ENCODE results near the genes CILP2, GMIP, ZNF85, ZNF493 and ZNF492.

GRCh38 chr19:19537623-19538544 is at the start of gene CILP2:
Gene CILP2, plus strand, starts transcription at chr19:19538265.
- PRO-cap = unidirectional peak, plus-strand start at chr19:19538281
- RRBS = 11% methylated on average over 6 of the region's 57 CpGs

DNA sequence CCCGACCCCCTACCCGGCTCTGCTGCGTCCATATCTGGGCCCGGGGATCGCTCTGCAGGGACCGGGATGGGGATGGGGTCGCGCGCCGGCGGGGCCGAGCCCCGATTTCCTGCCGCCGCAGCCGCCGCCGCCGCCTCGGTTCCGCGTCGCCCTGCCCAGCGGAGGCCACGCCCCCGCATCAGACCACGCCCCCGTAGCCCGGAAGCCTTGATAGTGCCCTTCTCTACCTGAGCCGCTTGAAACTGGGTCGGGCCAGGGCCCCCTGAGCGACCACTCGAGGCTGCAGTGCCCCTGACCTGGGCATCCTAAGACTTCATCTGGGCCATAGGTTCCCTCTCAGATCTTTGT is at the start of gene GMIP:
Gene GMIP, minus strand, starts transcription at position 160 of the 348 bp plus-strand sequence.
- PRO-cap = bidirectional peak, plus-strand start at position 239 of the sequence, minus-strand start at position 111 of the sequence
- RRBS = 2% methylated on average over 11 of the region's 33 CpGs

DNA sequence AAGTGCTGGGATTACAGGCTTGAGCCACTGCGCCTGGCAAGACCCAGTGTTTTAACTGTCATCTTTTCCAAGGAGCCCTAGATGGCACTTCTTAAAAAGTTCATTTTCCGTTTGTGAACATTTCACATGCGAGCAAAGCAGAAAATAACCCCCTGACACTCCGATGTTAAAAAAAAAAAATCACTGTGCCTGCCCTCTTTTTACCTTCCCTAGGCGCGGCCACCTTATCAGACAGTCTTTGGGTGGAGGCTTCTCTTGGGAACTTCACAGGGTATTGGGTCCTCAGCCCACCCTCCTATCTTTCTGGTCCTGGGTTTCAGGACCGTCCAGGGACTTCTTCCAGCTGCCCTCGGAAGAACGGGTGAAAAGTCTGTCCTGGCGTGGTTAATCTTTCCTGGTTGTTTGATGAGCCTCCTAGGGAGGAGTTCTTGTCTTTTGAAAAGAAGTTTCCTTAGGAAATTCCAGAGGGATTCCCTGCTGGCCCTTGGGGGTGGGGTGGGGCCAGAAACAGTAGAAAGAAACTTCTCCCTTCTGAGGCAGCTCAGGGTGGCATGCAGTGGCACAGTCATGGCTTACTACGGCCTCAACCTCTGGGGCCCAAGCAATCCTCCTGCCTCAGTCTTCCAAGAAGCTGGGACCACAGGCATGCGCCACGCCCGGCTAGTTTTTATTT is 1.2 kb downstream of the ZNF101 start:
- PRO-cap = no peak
- RRBS = no CpG with 5 or more reads among the region's 14 CpGs

DNA sequence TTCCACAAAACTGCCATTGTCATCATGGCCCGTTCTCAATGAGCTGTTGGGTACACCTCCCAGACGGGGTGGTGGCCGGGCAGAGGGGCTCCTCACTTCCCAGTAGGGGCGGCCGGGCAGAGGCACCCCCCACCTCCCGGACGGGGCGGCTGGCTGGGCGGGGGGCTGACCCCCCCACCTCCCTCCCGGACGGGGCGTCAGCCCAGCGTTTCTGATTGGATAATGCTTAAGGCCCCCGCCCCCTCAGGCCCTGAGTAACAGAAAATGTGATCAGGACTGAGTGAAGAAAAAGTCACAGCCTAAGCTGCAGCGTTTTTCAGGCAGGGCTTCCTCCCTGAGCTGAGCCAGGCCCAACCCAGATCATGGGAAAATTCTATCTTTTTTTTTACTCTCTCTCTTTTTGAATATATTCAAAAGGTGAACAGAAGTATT is 14.5 kb upstream of the ZNF486 start:
- PRO-cap = no peak
- RRBS = no CpG with 5 or more reads among the region's 15 CpGs

DNA sequence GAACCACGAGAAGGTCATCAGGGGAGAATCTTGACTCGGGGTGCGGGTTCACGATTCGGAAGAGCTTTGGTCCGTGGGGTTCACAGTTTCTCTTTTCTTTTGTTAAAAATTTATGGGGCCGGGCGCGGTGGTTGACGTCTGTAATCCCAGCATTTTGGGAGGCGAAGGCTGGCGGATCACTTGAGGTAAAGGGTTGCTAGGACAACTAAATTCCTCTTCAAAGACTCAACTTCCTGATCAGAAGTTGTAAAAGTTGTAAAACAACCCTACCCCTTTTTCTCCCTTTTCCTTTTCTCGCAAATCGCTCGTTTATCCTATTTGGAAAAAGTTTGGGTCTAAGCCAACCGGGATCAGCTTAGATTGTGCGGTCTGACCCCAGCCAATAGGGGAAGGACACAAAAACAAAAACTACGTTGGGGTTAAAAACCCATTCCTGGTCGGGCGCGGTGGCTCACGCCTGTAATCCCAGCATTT is 668 bp downstream of the ZNF486 start:
- PRO-cap = no peak
- RRBS = no CpG with 5 or more reads among the region's 22 CpGs

DNA sequence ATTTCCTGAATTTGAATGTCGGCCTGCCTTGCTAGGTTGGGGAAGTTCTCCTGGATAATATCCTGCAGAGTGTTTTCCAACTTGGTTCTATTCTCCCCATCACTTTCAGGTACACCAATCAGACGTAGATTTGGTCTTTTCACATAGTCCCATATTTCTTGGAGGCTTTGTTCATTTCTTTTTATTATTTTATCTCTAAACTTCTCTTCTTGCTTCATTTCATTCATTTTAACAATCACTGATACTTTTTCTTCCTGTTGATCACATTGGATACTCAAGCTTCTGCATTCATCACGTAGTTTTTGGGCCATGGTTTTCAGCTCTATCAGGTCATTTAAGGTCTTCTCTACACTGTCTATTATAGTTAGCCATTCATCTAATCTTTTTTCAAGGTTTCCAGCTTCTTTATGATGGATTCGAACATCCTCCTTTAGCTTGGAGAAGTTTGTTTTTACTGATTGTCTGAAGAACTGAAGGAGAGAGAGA is 61.0 kb downstream of the ZNF486 start:
- PRO-cap = no peak
- RRBS = no CpG with 5 or more reads among the region's 4 CpGs

DNA sequence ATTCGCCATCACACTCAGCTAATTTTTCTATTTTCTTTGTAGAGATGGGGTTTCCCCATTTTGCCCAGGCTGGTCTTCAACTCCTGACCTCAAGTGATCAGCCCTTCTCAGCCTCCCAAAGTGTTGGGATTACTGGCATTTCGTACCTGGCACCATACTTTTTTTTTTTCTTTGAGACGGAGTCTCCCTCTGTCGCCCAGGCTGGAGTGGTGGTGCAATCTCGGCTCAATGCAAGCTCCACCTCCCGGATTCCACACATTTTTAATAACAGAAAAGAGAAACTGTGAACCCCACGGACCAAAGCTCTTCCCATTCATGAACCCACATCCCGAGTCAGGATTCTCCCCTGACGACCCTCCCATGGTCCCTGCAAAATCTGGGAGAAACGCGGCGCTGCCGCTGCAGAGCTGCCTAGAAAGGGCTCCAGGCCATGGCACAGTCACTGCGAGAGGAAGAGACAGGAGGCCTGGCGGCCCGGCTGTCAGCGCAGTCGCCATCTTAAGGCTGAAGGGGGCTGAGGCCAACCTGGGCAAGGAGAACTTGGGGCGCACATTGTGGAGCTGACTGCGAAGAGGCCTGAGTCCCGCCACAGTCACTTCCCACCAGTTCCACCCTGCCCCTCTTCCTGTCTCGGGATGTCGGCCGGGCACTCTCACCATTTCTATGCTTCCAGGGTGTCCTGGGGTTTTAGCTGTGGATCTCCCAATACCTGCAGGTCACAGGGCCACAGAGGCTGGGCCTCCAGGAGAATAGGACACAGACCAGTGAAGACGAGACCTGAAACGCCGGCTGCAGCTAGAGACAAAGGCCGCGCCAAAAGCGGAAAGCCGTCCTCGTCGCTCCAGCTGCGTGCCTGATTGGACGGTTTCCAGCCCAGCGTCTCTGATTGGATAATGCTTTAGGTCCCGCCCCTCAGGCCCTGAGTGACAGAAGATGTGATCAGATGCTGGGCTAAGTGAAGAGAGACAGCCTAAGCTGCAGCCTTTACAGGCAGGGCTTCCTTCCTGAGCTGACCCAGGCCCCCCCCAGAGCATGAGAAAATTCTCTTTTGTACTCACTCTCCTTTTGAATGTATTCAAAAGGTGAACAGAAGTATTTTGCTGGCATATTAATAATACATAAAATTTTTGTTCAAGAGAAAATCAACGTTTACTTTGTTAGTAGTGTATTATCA is 71.0 kb downstream of the ZNF486 start:
- PRO-cap = unidirectional peak, minus-strand start at position 809 of the sequence
- RRBS = no CpG with 5 or more reads among the region's 38 CpGs

GRCh38 chr19:20357876-20358442 is 190.9 kb downstream of the ZNF486 start:
- PRO-cap = no peak
- RRBS = no CpG with 5 or more reads among the region's 8 CpGs

GRCh38 chr19:20362406-20362993 is 195.5 kb downstream of the ZNF486 start:
- PRO-cap = no peak
- RRBS = 42% methylated on average over 3 of the region's 10 CpGs

GRCh38 chr19:20610927-20612189 is 45.8 kb upstream of the ZNF737 start:
- PRO-cap = no peak
- RRBS = no CpG with 5 or more reads among the region's 19 CpGs

- PRO-cap = no peak
- RRBS = 29% methylated on average over 3 of the region's 39 CpGs
Measured at GRCh38 chr19:20922816-20923926, at the start of gene ZNF85. Gene ZNF85, plus strand, starts transcription at chr19:20923251.

GRCh38 chr19:21263786-21264318 is 65.4 kb downstream of the ZNF708 start:
- PRO-cap = no peak
- RRBS = no CpG with 5 or more reads among the region's 4 CpGs

DNA sequence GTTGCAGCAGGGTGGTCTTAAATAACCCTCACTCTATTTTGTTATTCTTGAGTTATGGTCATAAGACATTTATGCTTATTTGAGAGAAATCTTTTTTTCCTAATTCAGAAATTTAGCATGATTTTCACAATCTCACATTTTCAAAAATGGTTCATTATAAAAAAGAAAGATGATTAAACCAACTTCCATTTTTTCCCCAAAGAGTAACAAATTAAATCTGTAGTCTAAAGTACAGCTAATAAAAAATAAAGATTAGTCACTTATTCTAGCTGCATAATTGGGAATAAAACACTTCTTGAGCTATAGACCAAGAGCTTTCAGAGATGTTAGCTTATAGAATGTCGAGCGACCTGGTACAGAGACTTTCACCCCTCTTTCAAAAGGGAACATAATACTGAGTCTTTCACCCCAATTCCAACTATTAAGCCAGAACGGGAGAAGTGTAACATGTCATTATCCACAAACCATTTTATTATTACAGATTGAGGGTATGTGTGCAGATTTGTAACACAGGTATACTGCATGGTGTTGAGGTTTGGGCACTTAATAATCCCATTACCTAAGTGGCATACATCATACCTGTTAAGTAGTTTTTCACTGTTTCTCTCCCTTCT is 46.7 kb downstream of the ZNF708 start:
- PRO-cap = no peak
- RRBS = no CpG with 5 or more reads among the region's 3 CpGs

DNA sequence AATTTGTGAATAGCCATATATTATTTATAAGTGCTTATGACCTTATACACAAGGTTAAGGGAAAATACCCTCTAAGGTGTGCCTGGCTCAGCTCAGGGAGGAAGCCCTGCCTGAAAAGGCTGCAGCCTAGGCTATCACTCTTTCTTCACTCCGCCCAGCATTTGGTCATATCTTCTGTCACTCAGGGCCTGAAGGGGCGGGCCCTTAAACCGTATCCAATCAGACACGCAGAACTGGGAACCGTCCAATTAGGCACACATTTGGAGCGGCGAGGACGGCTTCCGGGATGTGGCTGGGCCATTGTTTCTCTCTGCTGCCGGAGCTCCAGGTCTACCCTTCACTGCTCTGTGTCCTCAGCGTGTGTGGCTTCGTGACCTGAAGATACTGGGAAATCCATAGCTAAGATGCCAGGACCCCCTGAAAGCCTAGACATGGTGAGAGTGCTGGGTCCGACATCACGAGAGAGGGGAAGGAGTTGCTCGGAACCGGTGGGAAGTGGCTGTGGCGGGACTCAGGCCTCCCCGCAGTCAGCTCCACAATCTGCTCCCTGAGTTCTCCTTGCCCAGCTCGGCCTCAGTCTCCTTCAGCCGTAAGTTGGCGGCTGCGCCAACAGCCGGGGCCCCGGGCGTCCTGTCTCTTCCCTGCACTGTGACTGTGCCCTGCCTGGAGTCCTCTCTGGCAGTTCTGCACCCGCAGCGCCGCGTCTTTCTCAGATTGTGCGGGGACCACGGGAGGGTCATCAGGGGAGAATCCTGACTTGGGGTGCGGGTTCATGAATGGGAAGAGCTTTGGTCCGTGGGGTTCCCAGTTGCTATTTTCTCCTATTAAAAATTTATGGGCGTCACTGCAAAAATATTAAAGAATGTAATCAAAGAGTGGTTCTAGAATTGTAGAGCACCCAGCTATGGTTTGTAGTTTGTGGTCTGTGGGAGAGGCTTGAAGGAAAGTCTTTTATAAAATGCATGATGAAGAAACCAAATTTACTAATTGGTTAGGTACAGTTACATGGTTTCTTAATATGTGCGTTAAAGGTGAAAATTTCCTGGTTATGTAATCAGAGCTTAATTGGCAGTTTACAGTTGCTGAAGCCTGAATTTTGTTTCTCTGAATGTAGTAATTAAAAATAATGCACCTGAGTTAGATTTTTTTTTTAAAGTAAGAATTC is at the start of gene ZNF493:
Gene ZNF493, plus strand, starts transcription at position 300 of the 1,165 bp plus-strand sequence.
- PRO-cap = bidirectional peak, plus-strand start at position 300 of the sequence, minus-strand start at position 152 of the sequence
- RRBS = no CpG with 5 or more reads among the region's 35 CpGs

DNA sequence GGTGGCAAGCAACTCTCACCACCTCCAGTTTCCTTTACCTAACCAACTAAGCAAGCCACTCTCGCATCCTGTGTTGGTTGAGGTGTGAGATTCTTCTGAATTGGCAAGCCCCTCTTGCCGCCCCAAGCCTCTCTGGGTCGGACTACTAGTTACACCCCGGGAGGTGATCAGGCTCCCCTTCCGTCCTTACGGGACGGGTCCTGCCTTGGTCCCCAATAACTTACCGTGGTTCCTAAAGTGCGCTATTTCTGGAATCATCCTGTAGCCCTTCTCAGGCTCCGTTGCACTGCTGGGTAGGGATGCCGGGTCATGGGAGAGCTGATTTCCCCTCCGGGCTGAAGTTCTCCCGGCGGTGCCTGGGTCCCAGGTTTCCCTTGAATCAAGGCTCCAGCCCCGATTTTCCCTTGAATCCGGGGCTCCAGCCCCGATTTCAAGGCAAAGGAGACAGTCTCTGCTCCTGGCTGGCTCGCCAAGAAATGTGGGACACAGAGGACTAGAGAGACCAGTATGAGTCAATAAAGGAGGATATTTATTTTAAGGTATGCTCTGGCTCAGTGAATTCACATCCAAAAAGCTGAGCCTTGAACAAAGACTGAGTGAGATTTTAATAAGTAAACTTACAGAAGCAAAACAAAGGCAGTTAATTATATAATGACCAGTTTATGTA is 43.4 kb downstream of the ZNF493 start:
- PRO-cap = no peak
- RRBS = 39% methylated on average over 4 of the region's 18 CpGs

DNA sequence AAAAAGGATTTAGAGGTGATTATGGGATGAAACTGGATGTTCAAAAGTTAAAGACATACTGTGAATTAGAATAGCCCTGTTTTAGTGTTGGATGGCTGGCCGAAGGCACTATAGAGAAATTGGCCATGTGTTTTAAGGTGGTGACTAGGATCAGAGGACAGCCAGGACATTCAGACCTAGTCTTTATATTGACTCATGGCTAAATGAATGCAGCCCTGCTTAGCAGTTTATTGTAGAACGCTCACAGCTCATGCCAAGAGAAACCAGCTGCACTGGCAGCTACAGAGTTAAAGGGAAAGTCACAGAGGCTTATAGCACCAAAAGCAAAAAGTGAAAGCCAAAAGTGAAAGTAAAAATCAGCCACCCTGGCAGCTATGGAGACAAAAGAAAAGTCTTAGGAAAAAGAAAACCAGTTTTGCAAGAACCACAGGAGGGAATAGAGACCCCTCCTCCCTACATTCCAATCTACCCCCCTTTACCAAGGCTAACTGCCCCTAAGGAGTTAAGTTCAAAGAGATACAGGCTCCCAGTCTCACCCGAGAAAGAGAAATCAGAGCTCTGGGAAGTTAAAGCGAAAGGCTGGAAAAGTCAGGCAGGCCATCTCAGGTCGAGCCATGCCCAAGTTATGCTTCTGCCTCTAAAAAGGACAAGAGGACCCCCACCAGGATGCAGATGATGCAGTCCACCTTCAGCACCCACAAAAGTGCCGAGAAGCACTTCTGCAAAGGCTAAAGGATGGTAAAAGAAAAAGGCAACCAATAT is 99.0 kb downstream of the ZNF429 start:
- PRO-cap = no peak
- RRBS = no CpG with 5 or more reads among the region's 6 CpGs

- PRO-cap = no peak
- RRBS = 82% methylated on average over 11 of the region's 61 CpGs
Measured at GRCh38 chr19:21851261-21852496, 15.7 kb upstream of the ZNF43 start.

DNA sequence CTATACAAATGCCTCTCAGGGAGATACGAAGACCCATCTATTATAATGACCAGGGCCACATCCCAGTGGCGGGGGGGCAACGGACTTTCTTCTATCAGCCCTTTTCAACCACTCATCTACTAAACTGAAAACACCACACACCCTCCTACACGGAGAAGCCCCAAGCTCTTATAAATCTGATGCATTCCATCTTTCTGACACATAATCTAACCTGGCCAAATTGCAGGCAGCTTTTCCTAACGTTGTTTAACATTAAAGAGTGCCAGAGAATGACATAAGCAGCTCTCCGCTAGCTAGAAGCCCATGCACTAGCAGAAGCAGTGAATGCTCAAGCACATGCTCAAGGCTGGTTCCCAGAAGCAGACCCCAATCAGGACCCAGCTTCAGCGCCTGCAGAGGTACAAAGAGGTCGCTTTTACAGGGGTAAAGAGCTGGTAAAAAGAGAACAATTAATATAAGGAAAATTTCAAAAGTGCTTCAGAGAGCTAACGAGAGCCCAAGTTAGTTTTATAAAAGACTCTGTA is 104.7 kb upstream of the ZNF98 start:
- PRO-cap = no peak
- RRBS = no CpG with 5 or more reads among the region's 9 CpGs

DNA sequence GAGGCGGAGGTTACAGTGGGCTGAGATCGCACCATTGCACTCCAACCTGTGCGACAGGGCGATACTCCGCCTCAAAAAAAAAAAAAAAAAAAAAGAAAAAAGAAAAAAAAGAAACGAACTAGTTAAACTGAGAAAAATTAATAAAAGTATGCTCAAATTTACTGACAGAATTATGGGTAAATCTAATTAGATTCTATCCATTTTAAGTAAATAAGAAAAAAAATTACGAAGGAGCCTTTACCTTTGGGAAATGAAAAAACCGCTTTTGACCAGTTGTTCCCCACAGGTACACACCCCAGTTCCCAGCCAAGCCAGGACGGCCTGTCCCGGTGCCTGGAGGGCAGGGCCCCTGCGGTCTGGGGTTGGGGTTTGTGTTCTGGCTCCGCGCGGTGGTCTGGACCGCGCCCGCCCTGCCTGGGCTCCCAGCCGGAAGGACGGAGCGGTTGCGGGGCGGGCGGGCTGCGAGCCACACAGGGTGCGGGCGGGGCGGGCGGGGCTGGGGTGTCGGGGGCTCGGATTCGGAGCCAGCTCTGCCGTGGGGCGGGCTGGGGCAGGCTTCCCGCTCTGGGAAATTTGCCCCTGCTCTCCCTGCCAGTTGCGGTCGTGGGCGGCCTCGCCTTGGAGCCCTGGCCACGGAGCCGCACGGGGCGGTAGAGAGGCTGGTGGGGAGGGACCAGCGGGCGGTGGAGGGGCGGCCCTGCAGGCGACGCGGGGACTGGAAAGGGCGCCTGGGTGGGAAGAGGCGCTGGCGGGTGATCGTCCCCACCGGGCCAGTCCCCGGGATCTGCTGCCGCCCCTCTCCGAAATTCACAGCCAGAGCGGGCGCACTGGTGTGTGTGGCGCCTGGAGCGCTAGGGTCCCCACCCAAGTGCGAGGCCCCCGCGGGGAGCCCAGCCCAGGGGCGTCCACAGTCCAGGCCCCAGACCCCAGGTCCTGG is 11.2 kb upstream of the ZNF492 start:
- PRO-cap = no peak
- RRBS = 95% methylated on average over 6 of the region's 64 CpGs

DNA sequence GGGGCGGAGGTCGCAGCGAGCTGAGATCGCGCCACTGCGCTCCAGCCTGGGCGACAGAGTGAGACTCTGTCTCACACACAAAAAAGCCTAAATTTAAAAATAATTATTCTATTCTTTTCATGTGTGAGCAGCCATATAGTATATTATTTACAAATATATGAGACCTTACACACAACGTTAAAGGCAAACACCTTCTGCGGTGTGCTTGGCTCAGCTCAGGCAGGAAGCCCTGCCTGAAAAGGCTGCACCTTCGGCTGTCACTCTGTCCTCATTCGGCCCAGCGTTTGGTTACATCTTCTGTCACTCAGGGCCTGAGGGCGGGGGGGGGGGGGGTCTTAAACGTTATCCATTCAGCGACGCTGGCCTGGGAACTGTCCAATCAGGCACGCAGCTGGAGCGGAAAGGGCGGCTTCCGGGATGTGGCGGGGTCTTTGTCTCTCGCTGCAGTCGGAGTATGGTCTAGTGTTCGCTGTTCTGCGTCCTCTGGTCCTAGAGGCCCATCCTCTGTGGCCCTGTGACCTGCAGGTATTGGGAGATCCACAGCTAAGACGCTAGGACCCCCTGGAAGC is at the start of gene ZNF492:
Gene ZNF492, plus strand, starts transcription at position 428 of the 569 bp plus-strand sequence.
- PRO-cap = no peak
- RRBS = no CpG with 5 or more reads among the region's 26 CpGs

All from Caco-2 (cell line).